ENCODE results near the genes BATF, LRRC74A and CIPC.

- PRO-cap, result no peak
Observed at GRCh38 chr14:75449670-75449964, 21.8 kb downstream of the JDP2 start.

DNA sequence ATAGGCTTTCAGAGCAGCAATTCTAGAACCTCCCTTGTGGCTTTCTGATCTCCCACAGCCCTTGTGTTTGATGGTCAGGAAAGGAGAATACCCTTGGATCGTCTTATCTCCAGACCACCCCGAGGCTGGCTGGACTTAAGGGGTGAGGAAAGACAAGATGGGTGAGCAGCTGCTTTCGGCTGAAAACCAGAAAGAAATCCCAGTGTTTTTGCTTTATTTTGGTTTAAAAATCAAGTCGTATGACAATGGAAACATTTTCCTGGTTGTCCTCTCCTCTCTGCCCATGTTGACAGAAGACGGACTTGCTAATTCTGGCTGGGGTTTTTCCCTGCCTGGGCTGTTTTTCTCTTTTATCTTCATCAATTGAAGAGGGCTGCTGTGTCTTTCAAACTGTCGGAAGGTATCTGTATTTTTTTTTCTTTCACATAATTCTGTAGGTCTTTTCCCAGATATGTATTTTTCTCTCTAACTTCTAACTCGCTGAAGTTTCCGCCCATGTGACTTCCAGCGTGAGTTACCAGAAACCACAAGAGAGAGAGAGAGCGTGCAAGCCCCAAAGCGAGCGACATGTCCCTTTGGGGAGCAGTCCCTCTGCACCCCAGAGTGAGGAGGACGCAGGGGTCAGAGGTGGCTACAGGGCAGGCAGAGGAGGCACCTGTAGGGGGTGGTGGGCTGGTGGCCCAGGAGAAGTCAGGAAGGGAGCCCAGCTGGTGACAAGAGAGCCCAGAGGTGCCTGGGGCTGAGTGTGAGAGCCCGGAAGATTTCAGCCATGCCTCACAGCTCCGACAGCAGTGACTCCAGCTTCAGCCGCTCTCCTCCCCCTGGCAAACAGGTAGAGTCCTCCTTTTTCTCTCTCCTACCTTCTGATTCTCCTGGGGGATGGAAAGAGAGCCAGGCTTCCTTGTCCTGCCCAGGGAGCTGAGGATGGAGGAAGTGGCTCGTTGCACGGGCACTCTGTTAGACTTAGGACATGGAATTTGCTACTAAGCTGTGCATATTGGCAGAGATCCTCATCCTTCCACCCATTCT, at the start of gene BATF:
Gene BATF, plus strand, starts transcription at position 556 of the 1,029 bp plus-strand sequence.
- PRO-cap, result bidirectional peak, plus-strand start at position 597 of the sequence, minus-strand start at position 402 of the sequence

- PRO-cap, result no peak
Observed at GRCh38 chr14:75523767-75524313, 1.6 kb downstream of the BATF start.

DNA sequence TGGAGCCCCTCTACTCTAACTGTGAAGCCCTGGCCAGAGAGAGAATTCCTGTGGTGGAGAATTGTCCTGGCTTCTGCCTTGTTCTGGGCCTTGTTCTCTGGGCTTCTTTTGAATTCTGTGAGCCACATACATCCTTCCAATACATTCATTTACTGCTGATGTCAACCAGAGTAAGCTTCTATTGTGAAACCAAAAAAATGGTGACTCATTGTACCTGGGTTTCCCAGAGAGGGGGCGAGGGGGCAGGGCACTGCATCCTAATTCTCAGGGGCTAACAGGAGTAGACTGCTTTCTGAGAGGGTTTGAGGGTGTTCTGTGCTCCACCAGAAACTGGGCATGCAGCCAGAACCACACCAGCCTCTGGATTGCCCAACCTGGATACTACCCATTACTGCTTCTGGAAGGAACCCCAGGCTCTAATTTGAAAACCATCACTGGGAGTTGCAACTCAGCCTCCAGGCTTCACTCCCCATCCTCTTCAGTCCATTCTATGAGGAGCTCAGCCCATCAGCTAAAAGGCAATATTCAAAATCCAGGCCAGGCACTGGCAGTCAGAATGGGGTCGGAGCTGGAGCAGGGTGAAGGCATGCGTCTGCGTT, 18.6 kb upstream of the FLVCR2 start:
- PRO-cap, result no peak

DNA sequence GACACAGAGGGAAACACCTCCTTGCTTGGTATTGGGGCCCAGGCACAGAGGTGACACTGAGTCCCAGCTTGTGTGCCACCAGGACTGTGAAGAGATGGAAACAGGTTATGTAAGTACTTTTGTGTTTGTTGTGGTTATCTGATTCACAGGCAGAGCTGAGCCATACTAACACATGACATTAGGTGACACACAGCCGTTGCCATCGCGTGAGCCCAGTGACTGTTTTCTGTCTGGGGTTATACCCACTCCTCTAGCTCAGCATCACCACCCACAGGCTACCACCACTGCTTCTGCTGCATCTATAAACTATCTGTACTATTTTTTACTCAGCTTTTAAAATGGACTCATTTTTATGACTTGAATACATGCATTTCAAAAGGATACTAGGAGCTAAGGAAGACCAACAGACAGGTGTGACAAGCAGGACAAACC, 12.0 kb upstream of the FLVCR2 start:
- PRO-cap, result no peak

GRCh38 chr14:76083808-76084531, 67.8 kb upstream of the GPATCH2L start:
- PRO-cap, result no peak

- PRO-cap, result no peak
Observed at GRCh38 chr14:76101863-76102121, 49.9 kb upstream of the GPATCH2L start.

GRCh38 chr14:76257903-76258540, 106.3 kb downstream of the GPATCH2L start:
- PRO-cap, result no peak

DNA sequence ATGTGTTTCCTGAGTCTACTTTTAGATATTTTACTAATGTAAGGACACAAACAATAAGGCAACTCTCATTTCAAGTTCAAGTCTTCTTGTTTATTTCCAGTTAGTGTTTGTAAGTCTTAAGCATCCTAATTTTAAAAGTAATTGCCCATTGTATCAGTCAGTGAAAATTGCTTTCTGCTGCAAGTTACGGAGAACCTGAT, 100.4 kb downstream of the ESRRB start:
- PRO-cap, result no peak

DNA sequence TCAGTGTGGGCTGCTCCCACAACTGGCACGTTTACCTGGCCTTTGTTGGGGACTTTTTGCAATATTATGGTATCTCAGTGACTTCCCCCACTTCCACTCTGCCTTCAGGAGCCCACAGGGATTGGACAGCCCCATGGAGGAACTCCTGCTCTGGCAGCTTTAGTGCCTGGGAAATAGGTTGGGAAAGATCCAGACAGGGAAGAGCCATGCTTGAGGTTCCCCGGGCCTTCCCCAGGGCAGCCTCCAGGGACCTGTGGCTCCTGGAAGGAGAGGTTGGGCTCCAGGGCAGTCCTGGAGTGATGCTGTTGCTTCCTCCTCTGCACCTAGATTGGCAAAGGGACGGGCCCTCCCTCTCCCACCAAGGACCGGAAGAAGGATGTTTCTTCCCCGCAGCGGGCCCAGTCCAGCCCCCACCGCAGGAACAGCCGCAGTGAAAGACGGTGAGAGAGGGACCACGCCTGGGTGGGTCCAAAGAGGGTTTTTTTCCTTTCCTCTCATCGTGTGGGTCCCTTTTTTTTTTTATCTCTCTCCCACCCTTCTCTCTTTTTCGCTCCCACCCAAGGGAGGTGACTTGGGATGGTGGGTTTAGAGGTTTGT, 16.5 kb downstream of the VASH1 start:
- PRO-cap, result no peak

- PRO-cap, result no peak
Observed at GRCh38 chr14:76810660-76811452, 1.8 kb downstream of the ANGEL1 start.

- PRO-cap, result no peak
Observed at GRCh38 chr14:76825960-76826767, at the start of gene LRRC74A. Gene LRRC74A (plus strand): TSS chr14:76826408.

DNA sequence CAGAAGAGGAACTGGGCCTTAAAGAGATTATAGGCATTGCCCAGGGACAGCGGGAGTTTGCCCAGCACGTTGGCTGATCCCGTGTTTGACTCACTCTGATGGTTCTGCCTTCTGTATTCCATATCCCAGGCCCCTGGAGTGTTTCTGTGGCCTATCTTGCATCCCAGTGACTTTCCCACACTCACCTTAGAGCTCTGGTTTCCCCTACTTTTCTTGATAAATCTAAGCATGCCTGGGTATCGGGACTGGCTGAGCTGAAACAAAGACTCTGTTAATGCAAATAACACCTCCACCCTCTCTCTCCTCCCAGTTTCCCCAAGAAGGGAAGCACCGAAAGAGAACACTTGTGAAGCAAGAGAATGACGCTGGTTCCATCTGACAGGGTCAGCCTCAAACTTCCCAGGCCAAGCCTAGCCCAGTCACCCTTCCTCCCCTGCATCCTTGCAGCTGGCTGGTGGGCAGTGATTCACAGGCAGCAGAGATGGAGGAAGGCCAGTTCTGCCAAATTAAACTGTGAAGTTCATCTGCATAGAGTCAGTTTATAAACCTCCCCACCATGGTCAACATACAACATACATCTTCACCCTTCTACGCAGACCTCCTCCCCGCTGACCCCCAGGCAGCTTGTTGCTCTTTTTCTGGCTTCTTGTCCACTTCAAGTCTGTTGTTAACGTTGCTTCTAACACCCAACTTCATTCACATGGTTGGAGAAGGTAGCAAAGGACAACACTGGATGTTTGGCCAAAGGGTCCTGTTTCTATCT, 2.8 kb downstream of the LRRC74A start:
- PRO-cap, result no peak

DNA sequence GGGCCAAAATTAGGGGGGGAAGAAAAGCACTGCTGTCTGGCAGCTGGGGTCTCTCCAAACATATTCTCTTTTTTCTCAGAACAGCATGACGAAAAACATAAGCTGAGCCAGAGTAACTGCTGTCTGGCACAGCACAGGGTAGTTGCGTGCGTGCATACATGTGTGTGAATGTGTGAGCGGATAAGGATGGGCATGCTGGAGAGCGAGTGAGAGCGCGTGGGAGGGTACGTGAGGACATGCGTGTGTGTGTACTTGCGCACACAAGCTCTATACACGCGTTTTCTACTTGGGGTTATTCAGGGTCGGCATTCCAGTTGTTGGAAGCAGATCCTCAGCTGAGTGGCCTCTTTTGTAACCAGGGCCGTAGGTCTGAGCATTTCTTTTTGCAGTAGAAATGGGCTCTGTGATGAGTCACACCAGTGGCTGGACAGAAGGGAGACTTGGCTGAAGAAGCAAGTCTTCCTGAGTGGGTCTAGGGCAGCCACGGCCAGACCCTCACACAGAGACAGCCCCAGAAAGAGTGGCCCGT, 77.9 kb downstream of the LRRC74A start:
- PRO-cap, result unidirectional peak, plus-strand start at position 430 of the sequence

DNA sequence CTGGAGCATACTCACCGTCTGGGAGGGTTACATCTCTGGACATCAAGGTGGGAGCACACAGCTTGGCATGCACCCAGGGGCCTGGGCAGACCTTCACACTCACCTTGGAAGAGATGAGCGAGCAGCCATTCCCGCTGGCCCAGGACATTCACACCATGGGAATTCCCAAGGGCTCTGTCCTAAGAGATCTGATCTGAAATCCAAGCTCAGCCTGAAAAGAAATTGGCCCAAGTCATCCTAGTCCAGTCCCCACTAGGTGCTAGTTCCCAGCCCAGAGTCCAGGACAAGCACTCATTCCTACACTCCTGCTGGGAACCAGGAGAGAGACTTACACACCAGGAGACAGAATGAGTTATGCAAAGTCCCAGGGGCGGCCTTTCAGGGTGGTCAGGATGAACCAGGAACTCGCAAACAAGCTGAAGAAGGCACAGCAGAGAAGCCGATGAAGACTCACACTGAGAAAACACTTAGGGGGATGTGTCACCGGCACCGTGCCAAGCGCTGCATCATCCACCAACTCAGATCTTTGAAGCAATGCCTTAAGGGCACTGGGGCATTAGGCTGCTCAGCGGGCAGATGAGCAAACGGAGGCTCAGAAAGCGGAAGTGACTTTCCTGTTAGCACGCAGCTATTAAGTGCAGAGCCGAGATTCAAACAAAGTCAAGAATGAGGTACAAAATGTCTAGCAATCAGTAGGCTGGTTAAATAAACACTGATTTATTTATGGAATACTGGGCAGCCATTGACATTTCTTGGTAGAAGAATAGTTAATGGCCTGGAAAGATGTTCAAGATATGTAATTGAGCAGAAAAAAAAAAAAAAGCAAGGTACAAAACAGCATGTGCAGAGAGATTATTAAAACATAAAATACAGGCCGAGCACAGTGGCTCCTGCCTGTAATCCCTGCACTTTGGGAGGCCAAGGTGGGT, 78.6 kb downstream of the LRRC74A start:
- PRO-cap, result no peak

GRCh38 chr14:76920442-76921107, 94.4 kb downstream of the LRRC74A start:
- PRO-cap, result no peak

DNA sequence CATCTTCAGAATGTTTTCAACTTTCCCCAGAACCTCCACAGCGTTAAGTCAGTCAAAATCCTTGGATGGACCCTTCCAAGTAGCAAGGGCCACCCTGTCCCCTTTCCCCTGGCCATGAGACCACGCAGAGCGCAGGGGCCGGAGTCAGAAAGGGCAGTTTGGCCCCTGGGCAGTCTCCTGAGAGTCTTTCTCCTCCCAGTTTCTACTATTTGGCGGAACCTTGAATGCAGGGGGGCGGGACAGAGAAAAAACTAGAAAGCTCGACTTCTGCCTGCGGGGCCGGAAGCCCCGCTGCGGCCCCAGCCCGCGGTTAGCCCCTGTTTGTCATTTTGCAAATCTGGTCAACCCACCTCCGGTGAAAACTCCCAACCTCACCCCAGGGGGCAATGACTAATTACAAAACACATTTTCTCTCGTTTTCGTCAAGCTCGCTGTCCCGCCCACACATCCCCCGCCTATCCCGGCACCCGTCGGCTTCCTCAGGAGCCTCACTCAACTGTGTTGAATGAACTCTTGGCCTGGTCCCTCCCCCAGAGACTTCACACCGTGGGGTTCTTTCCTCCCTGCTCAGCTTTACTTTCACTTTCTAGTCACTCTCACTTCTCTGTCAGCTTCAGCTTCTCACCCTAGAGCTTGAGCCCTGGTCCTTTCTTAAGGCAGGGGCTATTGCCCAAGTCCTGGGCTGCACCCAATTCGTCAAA, 66.8 kb downstream of the IRF2BPL start:
- PRO-cap, result unidirectional peak, minus-strand start at position 481 of the sequence

GRCh38 chr14:77040289-77040981, 11.9 kb upstream of the IRF2BPL start:
- PRO-cap, result bidirectional peak, plus-strand start at chr14:77040430, minus-strand start at chr14:77040244

DNA sequence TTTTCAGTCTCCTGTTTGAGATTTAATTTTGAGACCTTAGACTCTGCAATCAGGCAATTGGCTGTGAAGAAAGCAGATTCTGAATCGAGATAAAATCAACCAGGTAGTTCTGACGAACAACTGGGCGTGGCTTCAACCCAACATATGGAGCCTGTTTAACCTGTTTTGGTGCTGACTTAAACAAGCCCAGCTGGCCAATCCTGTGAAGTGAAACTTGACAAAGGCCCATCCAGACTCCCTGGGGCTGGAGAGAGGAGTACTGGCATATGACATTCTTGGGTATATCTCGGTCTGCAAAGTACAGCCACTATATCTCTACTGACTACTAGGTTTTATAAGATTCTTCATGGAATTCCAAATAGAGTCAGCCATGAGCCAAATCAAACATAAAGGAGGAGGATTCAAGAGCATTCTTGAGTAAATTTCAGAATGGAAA, 9.8 kb upstream of the CIPC start:
- PRO-cap, result no peak

- PRO-cap, result bidirectional peak, plus-strand start at chr14:77098282, minus-strand start at chr14:77097881
Observed at GRCh38 chr14:77097419-77098583, at the start of gene CIPC. Gene CIPC (plus strand): TSS chr14:77098258.